Bronchial epithelial cell (primary cell): ENCODE measurements around a stretch of chr4.

GRCh38 chr4:85702023-85702483 lies 227.1 kb downstream of the ARHGAP24 start:
- RRBS, 2 experiments: no CpG with 5 or more reads among the region's 1 CpG

DNA sequence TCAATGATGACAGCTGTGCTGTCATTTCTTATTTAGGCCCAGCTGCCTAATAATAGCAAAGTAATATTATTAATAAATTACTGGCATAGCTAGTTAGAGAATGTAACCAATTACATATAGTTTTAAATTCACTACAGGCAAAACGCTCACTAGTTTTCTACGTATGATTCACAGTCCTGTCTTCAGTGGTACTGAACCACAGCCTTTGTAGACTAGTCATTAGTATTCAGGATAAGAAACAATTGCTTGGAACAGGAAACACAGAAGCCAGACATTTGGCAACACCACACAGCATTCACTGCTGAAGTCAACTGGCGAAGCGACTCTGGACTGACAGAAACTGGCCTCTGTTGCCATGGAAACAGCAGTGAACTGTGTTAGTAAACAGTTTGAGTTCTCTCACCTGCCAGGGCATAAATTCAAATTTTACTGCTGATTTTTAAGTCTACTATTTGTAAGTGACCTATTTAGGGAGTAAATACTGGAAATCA lies 57.7 kb downstream of the MAPK10 start:
- RRBS, 2 experiments: no CpG with 5 or more reads among the region's 4 CpGs

- RRBS, 2 experiments: no CpG with 5 or more reads among the region's 10 CpGs
Measured at GRCh38 chr4:86452304-86452869, 92.5 kb upstream of the MAPK10 start.

DNA sequence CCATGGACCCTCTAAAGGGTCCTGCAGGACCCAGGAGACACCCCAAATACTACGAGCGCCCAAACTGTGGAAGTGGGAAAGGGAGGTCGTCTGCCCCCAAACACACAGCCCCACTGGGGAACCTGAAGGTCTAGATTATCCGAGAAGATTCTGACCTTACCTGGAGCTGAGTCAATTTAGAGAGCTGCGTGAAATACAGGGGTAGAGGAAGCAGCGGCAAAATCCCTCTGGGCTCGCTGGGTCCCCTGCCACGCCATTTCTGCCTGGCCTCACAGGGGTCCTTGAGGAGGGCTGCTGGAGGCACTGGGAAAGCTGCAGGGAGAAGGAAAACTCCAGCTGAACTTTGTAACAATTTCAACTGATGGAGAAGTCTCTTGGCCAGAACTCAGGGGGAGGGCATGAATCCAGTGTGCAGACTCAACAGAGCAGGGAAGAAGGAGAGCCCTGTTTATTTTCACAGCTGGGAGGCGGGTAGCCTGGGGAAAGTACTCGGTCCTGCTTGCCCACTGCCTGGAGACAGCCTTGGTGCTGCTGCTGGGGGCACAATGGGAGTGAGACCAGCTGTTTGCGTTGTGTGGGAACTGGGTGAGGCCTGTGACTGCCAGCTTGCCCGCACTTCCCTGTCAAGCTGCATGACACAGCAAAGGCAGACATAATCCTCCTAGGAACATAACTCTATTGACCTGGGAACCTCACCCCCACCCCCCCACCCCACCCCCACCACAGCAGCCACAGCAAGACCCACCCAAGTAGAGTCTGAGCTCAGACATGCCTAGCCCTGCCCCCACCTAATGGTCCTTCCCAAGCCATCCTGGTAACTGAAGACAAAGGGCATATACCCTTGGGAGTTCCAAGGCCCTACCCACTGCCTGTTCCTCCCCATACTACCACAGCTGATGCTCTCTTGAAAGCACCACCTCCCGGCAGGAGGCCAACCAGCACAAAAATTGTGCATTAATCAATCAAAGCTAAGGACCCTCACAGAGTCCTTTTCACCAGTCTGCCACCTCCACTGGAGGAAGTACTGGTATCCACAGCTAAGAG lies 93.3 kb upstream of the MAPK10 start:
- RRBS, 2 experiments: no CpG with 5 or more reads among the region's 13 CpGs

- RRBS, 2 experiments: no CpG with 5 or more reads among the region's 3 CpGs
Measured at GRCh38 chr4:86596800-86597331, 2.8 kb downstream of the PTPN13 start.

DNA sequence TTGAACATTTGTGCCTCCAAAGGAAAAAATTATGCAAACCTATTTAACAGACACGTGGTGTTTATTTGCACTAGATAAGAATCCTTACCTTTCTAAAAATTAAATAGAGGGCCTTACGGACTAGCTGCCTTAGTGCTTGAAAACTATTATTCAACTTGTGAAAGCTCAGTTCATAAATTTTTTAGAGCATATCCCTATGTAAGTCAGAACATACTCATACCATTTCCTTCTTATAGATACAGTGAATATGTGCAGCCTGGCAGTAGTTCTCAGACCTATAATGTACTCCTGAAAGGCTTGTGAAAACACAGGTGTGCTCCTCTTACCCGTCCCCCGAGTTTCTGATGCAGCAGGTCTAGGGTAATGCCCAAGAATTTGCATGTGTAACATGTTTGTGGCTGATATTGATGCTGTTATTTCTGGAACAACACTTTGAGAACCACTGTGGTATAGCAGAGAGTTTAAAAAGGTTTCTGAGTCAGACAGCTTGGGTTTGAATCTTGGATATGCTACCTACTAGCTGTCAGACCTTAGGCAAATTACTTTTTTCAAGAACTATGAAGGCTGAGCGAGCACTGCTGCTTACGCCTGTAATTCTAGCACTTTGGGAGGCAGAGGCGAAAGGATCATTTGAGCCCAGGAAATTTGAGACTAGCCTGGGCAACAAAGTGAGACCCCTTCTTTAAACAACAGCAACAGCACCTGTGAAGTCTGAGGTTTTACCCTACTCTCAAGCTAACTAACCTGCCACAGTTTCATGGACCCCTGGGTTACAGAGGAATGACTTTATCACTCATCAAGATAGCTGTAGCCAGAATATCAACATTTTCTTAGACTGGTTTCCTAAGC lies 4.9 kb downstream of the AFF1 start:
- RRBS, 2 experiments: no CpG with 5 or more reads among the region's 7 CpGs

DNA sequence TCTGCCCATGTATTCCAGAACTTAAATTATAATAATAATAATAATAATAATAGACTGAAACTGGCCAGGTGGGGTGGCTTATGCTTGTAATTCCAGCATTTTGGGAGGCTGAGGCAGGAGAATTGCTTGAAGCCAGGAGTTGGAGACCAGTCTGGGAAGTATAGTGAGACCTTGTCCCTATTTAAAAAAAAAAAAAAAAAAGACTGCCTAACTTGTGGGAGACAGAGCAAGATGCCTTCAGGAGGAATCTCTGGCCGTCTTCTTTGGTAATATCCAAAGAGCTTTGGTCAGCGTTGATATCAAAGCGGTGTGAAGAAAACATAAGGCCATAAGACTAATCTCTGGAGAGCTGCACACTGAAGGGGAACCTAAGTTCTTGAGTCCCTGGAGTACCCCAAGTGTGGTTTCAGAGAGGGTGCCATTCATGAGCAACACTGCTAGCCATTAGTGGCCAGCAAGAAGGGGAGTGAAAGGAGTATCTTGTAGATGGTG lies 55.4 kb downstream of the AFF1 start:
- RRBS, 2 experiments: no CpG with 5 or more reads among the region's 3 CpGs

DNA sequence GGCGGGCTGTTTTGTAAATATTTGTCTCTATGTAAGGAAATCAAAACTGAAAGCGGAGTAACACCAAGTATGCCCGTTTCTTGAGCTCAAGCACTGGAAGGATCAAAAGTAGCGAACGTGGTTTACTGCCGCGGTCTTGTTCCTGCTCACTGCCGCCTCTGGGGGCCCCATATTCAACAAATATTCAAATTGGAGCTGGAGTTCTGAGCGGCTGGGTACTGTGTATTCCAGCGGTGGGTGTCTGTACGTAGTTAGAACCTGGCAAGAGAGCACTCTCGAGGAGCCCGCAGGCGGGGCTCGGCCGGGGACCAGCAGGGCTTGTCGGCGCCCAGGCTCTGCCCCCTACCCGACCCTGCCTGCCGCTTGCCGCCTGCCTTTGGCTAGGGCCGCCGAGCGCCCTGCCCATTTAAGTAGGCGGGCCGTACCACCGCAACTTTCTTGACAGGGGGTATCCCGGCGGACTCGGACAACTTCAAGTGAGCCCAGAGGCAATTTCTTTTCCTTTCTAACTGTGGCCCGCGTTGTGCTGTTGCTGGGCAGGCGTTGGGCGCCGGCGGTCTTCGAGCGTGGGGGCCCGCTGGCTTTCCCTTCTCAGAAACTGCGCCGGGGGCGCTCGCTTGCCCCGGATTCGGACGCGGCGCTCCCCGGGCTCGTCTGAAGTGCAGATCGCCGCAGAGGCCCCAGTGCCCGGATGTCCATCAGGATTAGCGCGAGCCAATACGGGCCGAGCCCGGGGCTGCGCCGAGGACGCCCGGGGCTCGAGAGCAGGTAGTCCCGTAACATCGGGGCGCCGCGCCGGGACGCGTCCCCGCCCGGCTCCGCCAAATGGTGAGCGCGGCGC lies 71.9 kb downstream of the AFF1 start:
- RRBS, 2 experiments: 2% methylated on average over 20 to 27 of the region's 77 CpGs

DNA sequence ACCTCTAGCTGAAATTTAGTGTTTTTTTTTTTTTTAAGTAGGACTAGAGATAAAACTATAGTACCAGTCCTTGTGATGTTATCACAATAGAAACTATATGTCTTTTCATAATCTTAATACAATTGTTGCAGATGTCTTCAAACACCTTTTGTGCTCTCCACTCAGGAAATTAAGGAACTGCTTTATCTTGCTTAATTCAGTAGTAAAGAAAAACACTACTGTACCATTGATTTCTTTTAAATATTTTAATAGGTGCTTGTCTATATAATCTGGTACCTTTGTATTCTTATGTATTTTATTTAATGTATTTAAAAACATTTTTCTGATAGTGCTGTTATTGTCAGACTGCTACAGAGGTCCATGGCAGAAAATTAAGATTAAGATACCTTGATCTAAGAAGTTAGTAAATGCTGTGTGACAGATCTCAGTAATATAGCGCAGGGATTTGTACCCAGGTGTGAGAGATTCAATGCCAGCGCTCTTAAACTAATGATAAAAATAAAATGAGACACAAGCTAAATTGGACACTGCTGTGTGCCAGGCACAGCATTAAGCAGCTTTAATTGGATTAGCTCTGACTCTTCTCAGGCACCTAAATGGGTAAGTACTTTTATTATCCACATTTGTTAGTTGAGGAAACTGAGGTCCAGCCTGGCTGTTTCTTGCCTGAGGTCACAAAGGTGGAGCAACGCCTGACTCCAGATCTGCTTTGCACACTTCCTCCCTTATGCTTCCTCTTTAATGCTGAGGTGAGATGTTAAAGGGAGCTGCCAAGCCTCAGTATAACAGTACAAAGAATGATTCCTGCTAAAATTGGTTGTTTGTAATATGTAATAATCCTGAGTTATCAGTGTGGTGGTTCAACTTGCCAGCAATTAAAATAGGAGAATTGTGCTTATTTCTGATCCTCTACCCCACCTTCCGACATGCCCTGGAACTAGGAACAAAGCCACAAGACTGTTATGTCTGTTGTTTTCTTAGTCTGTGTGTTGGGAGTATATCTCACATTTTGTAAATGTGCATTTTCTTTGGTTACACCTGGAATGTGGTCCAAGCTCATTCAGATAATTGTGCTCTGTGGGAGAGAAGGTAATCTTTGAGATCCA lies 74.1 kb downstream of the AFF1 start:
- RRBS, 2 experiments: no CpG with 5 or more reads among the region's 4 CpGs

DNA sequence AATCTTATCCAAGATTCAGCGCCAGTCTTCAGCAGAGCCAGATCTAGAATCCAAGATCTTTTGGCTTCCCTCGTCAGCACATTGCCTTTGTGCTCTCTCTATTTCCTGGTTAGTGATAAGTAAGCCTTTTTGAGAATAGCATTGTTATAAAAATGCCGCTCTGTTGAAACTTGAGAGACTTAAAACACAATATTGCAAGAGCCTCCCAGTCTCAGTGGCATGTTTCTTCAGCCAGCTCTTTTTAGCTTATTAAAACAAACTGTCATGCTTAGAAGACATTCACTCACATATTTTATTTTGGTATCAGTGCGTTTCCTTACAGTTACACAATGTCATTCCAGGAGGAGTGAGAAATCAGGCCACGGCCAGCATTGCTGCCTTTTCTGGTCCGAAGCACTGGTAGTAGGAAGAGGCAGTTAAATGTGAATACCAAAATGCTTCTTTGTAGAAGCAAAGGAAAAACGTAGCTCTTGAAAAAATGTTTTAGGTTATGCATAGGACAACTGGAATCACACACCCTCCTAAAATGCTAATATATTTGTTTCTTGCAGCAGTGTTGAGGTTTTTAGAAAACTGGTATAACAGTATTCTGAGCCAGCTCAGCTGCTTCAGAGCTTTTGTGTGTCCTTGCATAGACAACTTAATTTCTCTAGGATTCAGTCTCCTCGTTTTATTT lies 141.2 kb downstream of the KLHL8 start:
- RRBS, 2 experiments: no CpG with 5 or more reads among the region's 8 CpGs

DNA sequence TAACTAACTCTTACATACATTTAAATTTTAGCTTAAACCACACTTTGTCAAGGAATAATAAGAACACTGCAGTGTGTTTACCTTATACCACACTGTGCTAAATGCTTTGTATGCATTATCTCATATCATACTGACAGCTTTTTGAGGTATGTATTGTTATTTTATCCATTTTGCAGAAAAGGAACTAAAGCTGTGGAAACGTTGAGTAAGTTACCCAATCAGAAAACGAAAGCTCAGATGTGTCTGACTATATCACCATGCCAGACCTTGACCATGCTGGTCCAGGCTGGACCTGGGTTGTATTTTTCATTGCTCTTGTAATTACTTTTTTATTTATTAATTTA lies 2.1 kb downstream of the HSD17B11 start:
- RRBS, 2 experiments: no CpG with 5 or more reads among the region's 2 CpGs

- RRBS, 2 experiments: no CpG with 5 or more reads among the region's 23 CpGs
Measured at GRCh38 chr4:87389917-87390501, 979 bp downstream of the HSD17B11 start.

GRCh38 chr4:87500655-87500931 lies 28.6 kb downstream of the SPARCL1 start:
- RRBS, 2 experiments: no CpG with 5 or more reads among the region's 9 CpGs

DNA sequence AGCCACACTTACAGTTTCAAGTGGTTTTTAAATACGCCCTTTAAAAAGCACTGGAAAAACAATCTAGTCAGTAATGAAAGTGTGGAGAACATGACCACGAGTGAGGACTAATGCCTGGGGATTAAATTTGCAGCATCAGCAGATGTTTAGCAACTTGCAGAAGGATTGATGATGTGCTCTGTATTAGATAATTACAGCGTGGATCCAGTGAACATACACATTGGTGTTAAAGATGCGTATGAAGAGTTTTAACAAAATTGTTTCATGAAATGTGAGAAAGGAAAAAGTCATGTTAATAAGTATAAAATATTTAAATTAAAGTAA lies 5.8 kb downstream of the SPARCL1 start:
- RRBS, 2 experiments: no CpG with 5 or more reads among the region's 4 CpGs

GRCh38 chr4:87526001-87526355 lies 3.2 kb downstream of the SPARCL1 start:
- RRBS, 2 experiments: no CpG with 5 or more reads among the region's 2 CpGs

DNA sequence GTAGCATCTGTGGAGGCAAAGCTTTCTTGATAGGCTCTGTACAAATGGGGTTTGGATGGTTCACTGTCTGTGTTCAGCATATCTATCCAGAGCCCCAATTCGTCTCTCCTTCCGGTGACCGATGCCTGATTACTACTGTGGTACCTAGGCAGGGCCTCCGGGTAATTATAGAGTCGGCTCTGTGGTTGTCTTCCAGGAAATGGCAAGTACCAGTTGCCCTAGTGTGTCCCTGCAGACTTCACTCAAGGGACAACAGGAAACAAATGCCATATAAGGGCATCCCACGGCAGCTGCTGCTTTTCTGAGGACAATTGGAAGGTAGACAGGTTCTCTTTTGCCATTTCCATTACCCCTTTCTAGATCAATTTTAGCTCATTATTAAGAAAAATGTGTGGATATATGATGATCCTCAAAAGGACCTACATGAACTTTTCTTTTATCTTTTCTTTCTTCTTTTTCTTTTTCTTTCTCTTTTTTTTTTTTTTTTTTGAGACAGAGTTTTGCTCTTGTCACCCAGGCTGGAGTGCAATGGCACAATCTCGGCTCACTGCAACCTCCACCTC lies 30.4 kb upstream of the SPARCL1 start:
- RRBS, 2 experiments: 75% methylated on average over 1 of the region's 7 CpGs; no CpG with 5 or more reads in 1 of the 2 experiments

DNA sequence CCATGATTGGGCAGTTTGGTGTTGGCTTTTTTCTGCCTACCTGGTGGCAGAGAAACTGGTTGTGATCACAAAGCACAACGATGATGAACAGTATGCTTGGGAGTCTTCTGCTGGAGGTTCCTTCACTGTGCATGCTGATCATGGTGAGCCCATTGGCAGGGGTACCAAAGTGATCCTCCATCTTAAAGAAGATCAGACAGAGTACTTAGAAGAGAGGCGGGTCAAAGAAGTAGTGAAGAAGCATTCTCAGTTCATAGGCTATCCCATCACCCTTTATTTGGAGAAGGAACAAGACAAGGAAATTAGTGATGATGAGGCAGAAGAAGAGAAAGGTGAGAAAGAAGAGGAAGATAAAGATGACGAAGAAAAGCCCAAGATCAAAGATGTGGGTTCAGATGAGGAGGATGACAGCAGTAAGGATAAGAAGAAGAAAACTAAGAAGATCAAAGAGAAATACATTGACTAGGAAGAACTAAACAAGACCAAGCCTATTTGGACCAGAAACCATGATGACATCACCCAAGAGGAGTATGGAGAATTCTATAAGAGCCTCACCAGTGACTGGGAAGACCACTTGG lies 59.5 kb downstream of the MEPE start:
- RRBS, 2 experiments: no CpG with 5 or more reads among the region's 3 CpGs

- RRBS, 2 experiments: no CpG with 5 or more reads among the region's 4 CpGs
Measured at GRCh38 chr4:87911216-87911822, 64.2 kb upstream of the SPP1 start.

DNA sequence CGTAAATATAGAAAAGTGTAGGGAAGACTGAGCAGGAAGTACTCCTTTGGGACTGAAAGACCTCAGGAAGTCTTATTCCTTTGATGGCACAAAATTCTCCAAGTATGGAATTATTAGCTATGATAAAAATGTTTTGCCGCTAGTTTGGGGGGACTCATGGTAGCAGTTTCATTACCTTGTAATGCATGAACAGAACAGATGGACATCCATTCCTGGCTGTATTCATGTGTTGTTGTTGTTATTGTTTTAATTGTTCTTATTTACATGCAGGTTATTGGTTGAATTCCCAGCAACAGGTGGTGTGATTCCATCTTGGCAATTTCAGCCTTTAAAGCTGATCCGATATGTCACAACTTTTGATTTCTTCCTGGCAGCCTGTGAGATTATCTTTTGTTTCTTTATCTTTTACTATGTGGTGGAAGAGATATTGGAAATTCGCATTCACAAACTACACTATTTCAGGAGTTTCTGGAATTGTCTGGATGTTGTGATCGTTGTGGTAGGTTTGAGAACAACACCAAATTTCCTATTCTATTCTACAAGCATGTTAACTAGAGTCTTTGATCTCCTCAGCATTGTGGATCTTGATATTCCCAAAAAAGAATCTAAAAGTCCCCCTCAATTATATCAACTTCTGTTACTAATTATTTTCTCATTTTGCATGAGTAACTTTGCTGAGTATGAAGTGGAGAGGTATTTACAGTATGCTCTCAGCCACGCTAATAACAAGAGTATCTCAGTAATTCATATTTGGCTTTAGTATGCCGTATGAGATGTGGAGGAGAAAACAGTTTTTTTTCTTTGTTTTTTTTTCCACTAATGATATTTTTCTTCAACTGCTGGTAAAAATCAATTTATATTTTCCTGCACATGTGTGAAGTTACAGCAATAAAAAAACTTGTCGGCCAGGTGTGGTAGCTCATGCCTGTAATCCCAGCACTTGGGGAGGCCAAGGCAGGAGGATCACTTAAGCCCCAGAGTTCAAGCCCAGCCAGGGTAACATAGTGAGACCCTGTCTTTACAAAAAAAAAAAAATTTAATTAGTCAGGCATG lies 39.3 kb downstream of the PKD2 start:
- RRBS, 2 experiments: no CpG with 5 or more reads among the region's 8 CpGs

GRCh38 chr4:88195867-88196356 lies 37.5 kb upstream of the ABCG2 start:
- RRBS, 2 experiments: no CpG with 5 or more reads among the region's 6 CpGs